ENCODE data around the genes RNF167 and KIF1C.

DNA sequence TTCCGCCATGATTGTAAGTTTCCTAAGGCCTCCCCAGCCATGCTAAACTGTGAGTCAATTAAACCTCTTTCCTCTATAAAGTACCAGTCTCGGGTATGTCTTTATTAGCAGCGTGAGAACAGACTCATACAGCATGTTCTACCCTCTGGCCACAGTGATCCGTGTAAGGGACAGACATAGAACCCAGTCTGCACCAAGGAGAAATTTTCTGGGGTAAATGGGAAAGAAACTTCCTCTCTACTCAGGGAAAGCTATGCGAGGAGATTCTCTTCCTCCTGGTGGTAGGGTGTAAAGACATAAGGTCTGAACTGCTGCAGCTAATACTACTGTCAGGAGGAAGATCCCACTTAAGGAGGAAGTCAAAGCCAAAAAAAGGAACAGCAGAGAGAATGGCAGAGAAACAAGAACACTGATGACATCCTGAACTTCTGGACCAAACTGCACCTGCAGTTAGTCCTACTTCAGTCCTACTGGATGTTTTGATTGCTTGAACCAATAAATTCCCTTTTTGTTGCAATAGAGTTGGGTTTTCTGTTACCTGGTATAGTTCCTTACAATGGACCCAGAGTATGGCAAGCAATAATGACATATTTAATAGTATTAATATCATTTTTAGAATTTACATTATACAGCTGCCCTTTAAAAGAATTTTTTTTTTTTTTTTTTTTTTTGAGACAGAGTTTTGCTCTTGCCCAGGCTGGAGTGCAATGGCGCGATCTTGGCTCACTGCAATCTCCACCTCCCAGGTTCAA, 7.0 kb upstream of the TM4SF5 start:
- PRO-cap, 3 experiments: peak in 1 of 3 experiments; most common plus-strand start position 464 of the sequence (in 1); most common minus-strand start position 430 of the sequence (in 1)
- RAMPAGE, long total RNA, 4 experiments: no peak in any of the 4 experiments
- RRBS: no CpG with 5 or more reads among the region's 7 CpGs

DNA sequence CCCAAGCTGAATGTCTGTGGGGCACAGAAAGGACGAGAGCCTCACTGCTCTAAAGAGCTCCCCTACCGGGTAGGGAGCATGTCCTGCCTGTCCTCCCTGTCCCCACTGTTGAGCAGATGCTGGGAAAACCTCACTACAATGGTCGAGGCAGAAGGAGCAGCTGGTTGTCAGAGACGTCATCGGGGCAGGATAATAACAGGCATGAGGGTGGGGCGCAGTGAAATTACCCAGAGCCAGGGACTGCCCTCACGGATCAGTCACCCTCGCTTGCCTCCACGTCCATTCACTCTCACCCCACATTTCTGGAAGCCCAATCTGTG, 543 bp downstream of the TM4SF5 start:
- PRO-cap, 3 experiments: no peak in any of the 3 experiments
- RAMPAGE, long total RNA, 4 experiments: no peak in any of the 4 experiments
- RRBS: no CpG with 5 or more reads among the region's 9 CpGs

GRCh38 chr17:4848828-4849540, 15.8 kb downstream of the MINK1 start:
- PRO-cap, 3 experiments: no peak in any of the 3 experiments
- RAMPAGE, long total RNA, 4 experiments: no peak in any of the 4 experiments
- RRBS: no CpG with 5 or more reads among the region's 6 CpGs

DNA sequence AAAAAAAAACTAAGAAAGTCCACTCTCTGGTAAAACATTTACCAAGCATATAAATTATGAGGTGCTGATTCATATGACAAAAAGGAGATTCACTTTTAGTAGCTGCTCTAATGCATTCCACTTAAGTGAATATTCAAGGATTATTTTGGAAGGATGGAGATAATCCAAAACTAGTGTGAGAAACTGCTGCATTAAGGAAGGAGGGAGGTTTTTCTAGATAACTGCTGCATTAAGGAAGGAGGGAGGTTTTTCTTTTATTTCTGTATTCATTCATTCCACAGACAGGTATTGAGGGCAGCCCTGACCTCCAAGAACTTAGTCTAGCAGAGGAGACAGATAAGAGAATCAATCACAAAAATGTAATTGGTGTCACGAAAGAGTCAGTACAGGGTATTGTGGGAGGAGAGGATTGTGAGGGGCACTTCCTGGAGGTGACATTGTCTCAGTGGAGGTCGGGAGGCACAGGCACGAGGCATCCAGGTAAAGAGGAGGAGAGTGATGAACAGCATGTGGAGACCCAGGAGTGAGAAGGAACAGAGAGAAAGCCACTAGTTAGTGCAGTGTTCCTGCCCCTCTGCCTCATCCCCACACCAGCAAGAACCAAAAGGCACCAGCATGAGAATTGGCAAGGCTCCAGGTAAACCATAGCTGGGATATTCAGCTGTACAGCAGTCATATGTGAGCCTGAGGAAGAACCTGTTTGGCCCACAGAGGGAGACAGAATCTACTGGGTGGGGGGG, 19.0 kb downstream of the MINK1 start:
- PRO-cap, 3 experiments: no peak in any of the 3 experiments
- RAMPAGE, long total RNA, 4 experiments: no peak in any of the 4 experiments
- RRBS: no CpG with 5 or more reads among the region's 3 CpGs

DNA sequence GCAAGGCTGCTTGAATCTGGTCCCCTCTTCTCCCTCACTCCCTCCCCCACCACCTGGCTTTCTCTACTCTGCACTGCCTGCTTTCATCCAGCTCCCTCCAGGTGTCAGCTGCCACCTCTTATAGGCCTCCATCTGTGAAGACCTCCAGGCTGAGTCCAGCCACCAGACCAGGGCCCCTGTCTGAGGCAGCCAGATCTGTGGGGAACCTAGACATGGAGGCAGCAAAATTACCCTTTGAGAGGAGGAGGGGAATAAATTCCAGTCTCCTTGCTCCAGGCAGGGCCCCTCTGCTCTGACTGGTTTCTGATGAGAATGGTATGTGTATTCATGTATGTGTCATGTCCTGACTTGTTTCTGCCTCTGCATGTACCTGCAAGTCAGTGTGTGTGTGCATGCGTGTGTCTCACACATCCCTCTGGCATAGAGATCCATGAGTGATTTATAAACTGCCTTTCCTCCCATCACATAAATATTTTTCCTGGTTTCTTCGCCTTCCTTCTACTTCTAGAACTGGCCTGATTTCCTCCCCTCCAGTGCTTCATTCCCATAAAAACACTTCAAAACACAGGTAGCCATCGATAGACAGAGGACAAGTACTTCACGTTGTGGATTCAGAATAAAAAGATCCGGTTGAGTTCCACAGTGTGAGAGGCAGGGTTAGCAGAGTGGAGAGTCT, 21.2 kb downstream of the MINK1 start:
- PRO-cap, 3 experiments: no peak in any of the 3 experiments
- RAMPAGE, long total RNA, 4 experiments: no peak in any of the 4 experiments
- RRBS: no CpG with 5 or more reads among the region's 5 CpGs

- PRO-cap, 3 experiments: no peak in any of the 3 experiments
- RAMPAGE, long total RNA, 4 experiments: no peak in any of the 4 experiments
- RRBS: no CpG with 5 or more reads among the region's 7 CpGs
Observed at GRCh38 chr17:4913827-4914640, 11.1 kb upstream of the CHRNE start.

GRCh38 chr17:4939767-4940847, at the start of gene RNF167:
Gene RNF167, plus strand, starts transcription at chr17:4940268.
- PRO-cap, 3 experiments: peak in 3 of 3 experiments; most common plus-strand start chr17:4940332 (in 2); most common minus-strand start chr17:4939943 (in 3)
- RAMPAGE, long total RNA, 4 experiments: start-site peak on the plus strand in 4 of 4 experiments, at chr17:4940069-4940662 at its widest, 15 to 257 reads per replicate; start-site peak on the minus strand in 2 of 4 experiments, at chr17:4939925-4939967 at its widest, 152 to 610 reads per replicate
- RRBS: under 1% methylated on average over 29 of the region's 83 CpGs

DNA sequence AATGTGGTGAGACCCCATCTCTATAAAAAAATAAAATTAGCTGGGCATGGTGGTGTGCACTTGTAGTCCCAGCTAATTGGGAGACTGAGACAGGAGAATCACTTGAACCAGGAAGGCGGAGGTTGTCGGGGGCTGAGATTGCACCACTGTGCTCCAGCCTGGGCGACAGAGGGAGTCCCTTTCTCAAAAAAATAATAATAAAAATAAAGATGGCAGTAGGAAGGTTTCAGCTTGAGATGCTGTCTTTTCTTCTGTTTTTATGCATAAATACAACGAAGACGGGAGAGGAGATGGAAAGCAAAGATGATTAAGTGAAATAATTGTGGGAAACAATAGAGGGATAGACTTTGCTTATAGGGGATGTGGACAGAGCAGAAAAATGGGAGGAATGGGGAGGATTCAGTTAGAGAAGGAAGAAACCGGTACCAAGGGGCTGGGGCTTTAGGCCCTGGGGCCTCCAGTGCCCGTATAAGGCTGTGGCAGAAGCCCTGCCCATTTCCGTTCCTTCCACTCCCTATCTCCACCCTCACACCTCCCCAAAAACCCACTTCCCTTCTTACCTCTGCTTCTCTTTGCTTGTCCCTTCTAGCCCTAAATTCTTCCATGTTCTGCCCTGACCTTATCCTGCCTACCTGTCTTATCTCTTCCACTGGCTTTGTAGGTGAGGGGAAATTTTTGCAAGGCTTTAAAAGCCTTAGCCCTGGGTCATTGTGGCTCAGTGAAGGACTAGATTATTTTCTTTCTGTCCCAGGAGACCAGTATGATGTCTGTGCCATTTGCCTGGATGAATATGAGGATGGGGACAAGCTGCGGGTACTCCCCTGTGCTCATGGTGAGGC, 4.0 kb downstream of the RNF167 start:
- PRO-cap, 3 experiments: no peak in any of the 3 experiments
- RAMPAGE, long total RNA, 4 experiments: no peak in any of the 4 experiments
- RRBS: no CpG with 5 or more reads among the region's 9 CpGs

DNA sequence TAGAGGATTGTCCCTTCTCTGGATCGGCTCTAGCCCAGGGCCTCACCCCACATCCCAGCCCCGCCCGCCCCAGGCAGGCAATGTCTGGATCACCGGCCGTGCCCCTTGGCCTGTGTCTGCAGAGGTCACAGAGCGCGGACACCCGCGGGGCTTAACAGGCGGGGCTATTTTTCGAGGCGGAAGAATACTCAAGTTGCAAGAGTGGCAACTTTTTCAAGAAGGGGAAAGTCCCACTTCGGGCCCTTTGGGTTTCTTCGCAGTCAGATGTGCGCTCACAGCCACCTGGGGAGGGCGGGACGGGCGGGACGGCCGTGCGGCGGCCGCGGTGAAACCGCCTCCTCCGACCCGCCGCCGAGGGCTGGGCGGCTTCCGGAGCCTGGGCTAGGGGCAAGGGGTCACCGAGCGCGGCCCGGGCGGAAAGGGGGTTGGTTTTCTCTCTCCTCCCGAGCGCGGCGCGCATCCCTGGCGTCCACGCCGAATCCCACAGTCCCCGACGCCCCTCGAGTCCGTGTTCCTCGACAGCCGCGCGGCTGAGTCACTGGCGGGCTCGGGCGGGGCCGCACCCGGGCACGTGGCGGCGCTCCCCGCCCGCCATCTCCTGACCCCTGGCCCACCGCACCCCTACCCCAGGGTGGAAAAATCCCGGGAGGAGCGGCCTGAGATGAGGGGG, 1.1 kb upstream of the PFN1 start:
- PRO-cap, 3 experiments: peak in 3 of 3 experiments; most common plus-strand start position 247 of the sequence (in 3); most common minus-strand start position 360 of the sequence (in 3)
- RAMPAGE, long total RNA, 4 experiments: no peak in any of the 4 experiments
- RRBS: 1% methylated on average over 14 of the region's 65 CpGs

- PRO-cap, 3 experiments: peak in 3 of 3 experiments; most common plus-strand start chr17:4986463 (in 2); most common minus-strand start chr17:4986341 (in 1)
- RAMPAGE, long total RNA, 4 experiments: no peak in any of the 4 experiments
- RRBS: 4% methylated on average over 2 of the region's 7 CpGs
Observed at GRCh38 chr17:4986229-4986811, 1.2 kb downstream of the CAMTA2 start.

- PRO-cap, 3 experiments: peak in 3 of 3 experiments; most common plus-strand start chr17:4997950 (in 3); most common minus-strand start chr17:4997520 (in 2)
- RAMPAGE, long total RNA, 4 experiments: no peak in any of the 4 experiments
- RRBS: 1% methylated on average over 73 of the region's 132 CpGs
Observed at GRCh38 chr17:4997375-4998425, at the start of gene KIF1C. Gene KIF1C, plus strand, starts transcription at chr17:4997950.

DNA sequence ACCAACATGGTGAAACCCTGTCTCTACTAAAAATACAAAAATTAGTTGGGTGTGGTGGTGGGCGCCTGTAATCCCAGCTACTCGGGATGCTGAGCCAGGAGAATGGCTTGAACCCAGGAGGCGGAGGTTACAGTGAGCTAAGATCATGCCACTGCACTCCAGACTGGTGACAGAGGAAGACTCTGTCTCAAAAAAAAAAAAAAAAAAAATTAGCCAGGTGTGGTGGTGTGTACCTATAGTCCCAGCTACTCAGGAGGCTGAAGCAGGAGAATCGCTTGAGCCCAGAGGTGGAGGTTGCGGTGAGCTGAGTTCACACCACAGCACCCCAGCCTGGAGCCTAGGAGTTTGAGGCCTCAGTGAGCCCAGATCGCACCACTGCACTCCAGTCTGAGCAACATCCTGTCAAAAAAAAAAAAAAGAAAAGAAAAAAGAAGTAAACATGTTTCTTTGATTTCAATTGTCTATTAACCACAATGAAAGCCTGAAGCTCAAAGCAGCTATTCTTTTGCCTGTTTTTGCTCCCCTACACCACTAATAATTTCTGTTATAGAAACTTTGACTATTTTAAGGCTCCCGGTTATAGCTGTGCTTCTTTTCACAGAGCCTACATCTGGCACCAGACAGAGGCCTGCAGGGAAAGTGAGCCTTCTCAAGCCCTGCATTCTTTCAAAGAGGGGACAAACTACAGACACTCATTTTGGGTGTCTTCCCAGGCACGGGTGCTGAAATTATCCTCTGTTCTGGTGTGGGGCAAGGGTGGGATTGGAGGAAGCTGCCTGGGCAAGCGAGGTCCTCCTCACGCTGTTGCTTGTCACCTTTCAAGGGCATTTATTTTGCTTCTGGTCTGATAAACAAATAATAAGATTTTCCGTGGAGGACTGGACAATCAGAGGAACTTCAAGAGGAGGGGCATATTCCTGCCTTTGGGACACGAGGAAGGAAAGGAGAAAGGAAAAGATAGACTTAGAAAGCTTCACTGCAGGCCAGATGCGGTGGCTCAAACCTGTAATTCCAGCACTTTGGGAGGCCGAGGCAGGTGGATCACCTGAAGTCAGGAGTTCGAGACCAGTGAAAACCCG, 14.2 kb upstream of the SLC52A1 start:
- PRO-cap, 3 experiments: no peak in any of the 3 experiments
- RAMPAGE, long total RNA, 4 experiments: no peak in any of the 4 experiments
- RRBS: no CpG with 5 or more reads among the region's 16 CpGs

DNA sequence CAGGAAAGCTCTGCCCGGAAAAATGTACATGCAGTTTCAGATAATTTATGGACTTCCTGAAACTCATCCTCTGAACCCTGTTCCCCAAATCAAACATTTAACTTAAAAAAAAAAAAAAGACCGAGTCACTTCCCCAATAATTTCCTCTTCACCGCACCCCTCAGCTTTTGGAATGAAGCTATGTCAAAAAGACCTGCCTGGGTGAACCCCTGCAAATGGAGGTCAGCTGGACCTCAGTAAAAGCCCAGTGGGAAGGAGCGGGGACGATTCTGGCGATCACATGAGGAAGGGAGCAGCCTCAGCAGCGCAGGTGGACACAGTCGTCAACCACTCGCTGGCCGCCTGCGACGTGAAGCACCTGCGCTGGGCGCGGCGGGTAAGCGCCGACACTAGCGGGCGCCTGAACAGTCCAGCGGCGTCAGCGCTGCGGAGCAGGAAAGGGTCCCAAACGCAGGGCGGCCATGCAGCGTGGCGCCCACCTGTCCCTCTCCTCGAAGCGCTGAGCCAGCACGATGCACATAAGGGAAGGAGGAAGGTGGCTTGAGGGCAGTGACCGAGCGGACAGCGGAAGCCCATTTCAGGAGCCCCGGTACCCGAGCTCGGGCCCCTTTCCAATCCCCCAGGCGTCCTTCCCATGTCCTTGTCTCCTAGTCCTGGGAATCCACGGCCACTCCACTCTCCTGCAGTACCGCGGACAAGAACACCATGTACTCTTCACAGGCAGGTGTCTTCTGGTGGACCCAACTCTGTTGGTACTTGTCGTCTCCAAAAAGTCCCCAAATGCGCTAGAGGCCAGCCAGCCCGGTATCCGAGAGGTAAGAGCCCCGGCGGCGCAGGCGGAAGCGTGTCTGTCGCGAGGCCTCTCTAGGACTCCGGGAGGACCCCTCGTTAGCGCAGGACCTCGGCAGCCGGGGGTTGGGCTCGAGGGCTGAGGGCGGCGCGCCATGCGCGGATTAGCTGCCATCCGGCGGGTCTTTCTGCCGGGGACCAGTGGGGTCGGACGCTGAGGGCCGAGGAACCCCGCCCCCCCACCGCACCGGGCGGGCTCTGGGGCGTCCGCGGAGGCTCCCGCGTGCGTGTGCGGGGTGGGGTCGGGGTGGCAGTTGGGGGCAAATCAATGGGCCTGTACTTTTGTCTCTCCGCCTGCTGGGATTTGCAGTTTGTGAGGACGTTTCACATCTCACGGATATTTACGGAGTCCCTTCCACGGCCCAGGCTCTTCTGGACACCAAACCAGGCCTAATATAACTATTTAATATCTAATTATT, 14.4 kb downstream of the ZNF232 start:
- PRO-cap, 3 experiments: peak in 3 of 3 experiments; most common plus-strand start position 407 of the sequence (in 3); most common minus-strand start position 810 of the sequence (in 1)
- RAMPAGE, long total RNA, 4 experiments: no peak in any of the 4 experiments
- RRBS: 6% methylated on average over 26 of the region's 86 CpGs

DNA sequence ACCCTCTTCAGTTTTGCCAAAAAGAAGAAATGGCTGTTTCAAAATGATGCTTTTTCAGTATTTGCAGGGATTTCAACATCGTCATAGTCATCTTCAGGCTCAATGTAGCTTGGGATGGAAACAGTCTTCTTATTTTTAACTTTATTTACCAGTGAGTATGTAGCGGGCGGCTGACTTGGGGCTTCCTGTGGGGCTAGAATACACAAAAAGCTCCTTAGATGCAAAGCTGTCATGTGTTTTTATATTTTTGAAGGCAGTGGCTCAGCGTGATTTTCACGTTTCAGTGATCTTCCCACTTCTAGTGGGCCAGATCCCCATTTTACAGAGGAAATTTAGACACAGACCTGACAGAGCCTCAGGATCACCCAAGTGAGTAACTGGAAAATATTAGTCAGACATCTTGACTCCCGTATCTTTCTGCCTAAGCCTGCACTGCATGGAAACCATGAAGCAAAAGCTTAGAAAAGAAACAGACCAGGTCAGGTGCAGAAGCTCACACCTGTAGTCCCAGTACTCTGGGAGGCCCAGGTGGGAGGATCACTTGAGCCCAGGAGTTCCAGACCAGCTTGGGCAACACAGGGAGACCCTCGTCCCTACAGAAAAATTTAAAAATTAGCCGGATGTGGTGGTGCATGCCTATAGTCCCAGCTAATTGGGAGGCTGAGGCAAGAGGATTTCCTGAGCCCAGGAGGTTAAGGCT, 19.2 kb upstream of the ZNF594 start:
- PRO-cap, 3 experiments: no peak in any of the 3 experiments
- RAMPAGE, long total RNA, 4 experiments: no peak in any of the 4 experiments
- RRBS: no CpG with 5 or more reads among the region's 8 CpGs

DNA sequence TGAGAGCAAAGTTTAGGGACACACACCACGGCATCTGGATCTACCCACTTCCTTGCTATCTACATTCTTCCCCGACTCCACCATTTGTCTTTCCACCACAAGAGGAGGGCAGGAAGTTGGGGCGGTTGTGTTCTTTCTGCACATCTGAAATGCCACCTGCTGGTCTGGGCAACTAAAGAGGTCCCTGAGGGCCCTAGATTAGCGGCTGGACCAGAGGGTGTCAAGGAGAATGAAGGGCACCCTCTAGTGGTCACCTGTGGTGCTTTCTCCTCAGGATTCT, 2.8 kb upstream of the SCIMP start:
- PRO-cap, 3 experiments: no peak in any of the 3 experiments
- RAMPAGE, long total RNA, 4 experiments: no peak in any of the 4 experiments
- RRBS: no CpG with 5 or more reads among the region's 4 CpGs

GRCh38 chr17:5282952-5283391, 888 bp downstream of the RABEP1 start:
- PRO-cap, 3 experiments: no peak in any of the 3 experiments
- RAMPAGE, long total RNA, 4 experiments: no peak in any of the 4 experiments
- RRBS: no CpG with 5 or more reads among the region's 4 CpGs

GRCh38 chr17:5362822-5363139, 56.7 kb downstream of the NUP88 start:
- PRO-cap, 3 experiments: no peak in any of the 3 experiments
- RAMPAGE, long total RNA, 4 experiments: start-site peak on the plus strand in 1 of 4 experiments, at chr17:5362962-5362968 at its widest, 51 reads per replicate
- RRBS: no CpG with 5 or more reads among the region's 7 CpGs

DNA sequence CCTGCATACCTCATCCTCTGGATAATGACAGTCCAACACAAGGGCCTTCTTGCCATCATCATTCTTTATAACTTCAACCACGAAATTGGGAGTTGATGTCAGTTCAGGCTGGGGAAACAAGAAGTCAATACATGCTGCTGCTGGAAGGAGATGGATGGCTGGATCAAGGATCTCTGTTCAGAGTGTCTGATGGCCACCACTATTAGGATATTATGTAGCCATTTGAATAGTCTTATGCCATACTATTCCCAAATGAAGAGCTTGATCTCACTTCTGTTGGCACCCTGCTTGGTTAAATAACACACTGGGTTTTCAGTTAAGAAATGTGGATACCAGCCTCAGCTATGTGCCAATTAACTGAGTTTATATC, 5.3 kb downstream of the C1QBP start:
- PRO-cap, 3 experiments: no peak in any of the 3 experiments
- RAMPAGE, long total RNA, 4 experiments: no peak in any of the 4 experiments
- RRBS: no CpG with 5 or more reads among the region's 1 CpG

GRCh38 chr17:6068036-6068271, 2.2 kb upstream of the WSCD1 start:
- PRO-cap, 3 experiments: no peak in any of the 3 experiments
- RAMPAGE, long total RNA, 4 experiments: no peak in any of the 4 experiments
- RRBS: no CpG with 5 or more reads among the region's 3 CpGs

GRCh38 chr17:6068753-6069412, 1.3 kb upstream of the WSCD1 start:
- PRO-cap, 3 experiments: peak in 1 of 3 experiments; most common plus-strand start chr17:6069117 (in 1)
- RAMPAGE, long total RNA, 4 experiments: no peak in any of the 4 experiments
- RRBS: no CpG with 5 or more reads among the region's 17 CpGs

Measured in adrenal gland (tissue), 7 donors.